Skeletal muscle satellite cell (primary cell): ENCODE data around the genes DZIP1, DNAJC3 and FARP1.

DNA sequence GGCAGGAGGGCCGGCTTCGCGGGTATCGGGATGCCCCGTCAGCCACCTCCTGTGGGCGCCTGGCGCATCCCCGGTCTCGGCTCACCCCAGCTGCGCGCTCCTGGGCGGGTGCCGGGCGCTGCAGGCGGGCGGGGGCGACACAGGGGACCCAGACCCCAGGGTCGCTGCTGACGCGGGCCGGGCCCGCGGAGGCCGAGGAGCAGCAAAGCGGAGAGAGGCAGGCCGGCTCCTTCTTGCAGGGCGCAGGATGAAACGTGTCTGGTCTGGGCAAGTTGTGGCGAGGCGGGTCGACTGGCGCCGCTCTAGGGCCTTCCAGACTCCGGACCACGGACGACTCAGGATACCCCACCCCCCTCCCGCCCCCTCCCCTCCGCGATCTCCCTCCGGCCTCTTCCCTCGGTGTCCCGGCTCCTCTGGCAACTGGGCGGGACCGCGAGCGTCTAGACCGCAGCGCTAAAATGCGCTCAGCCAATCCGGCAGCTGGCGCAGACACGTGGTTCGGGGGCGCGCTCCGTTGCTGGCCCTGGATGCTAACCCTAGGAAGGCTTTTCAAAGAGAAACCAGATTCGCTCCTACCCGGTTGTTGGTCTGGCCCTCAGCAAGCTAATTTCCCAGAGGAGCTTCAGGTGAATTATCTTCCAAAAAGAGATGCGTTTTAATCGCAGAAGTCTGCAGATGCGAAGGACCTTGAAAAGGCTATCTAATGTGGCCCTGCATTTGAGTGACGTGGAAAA is at the start of gene DZIP1:
DZIP1 (minus strand) TSS at position 415 of the 734 bp plus-strand sequence.
- CAGE, long polyA plus RNA, result no peak

DNA sequence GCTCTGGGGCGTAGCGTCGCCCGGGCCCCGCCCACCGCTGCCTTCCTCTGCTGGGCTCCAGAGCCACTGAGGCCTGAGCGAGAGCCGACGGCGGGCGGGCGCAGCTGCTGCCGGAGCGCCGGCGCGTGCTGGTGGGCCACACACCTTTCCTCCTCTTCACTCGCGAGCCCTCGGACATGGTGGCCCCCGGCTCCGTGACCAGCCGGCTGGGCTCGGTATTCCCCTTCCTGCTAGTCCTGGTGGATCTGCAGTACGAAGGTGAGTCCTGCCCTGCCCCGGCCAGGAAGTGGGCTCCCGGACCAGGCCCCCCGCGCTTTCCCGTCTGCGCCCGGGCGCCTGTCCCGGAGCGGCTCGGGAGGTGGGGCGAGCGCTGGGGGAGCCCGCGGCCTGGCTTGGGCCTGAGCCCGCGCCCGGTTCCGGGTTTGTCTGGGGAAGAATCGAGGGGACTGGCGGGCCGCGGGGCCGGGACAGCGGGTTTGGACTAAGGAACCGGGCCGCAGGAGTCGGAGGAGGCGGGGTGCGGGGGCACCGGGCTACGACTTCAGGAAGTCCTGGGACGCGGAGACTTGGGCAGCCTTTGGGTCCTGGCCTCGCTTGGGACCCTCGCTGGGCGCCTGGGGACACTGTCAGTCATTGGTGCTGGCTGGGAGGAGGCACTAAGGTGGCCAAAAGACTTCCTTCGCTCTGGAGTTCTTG is at the start of gene DNAJC3:
DNAJC3 (plus strand) TSS at position 60 of the 696 bp plus-strand sequence.
- CAGE, long polyA plus RNA, result no peak

GRCh38 chr13:95746847-95747810 is 70.2 kb downstream of the DNAJC3 start:
- CAGE, long polyA plus RNA, result no peak

GRCh38 chr13:96091007-96091861 is 1.3 kb downstream of the HS6ST3 start:
- CAGE, long polyA plus RNA, result no peak

DNA sequence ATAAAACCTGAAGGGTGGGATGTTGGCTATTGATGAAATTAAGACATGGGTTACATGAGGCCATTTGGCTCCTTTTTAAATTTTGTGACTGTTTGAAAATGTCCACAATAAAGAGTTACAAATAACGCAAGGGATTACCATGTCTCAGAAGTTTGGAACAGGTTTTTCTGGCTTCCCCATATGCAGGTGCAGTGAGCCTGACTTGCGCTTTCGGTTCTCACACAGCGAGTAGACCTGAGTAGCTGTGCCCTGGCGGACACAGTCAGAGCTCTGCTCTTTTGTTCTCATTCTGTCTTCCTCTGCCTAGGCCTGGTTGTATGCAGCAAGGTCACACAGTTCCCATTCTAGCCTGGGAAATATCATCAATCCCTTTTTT is 10.4 kb downstream of the OXGR1 start:
- CAGE, long polyA plus RNA, result no peak

DNA sequence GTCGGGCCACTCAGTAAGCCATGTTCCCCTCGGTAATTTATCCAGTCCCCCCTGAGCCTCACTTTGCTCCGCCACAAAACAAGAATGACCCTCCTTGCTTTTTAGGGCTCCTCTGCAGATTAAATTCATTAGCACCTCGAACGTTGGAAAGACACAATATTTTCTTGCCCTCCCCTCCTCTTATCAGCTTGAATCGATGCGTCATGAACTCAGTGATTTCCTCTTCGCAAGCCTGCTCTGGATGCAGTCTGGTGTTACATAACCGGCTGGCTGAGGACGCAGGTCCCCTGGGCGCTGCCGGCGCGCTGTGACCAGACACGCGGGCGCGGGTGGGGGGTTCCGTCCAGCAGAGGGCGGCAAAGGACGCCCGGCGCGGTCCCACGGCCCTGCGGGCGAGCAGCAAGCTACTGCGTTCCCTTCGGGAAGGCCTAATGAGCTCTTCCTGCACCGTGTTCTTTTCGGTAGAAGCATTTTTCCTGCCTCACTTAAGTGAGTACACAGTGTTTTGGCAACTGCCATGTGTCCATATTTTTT is 112.3 kb upstream of the MBNL2 start:
- CAGE, long polyA plus RNA, result no peak

GRCh38 chr13:97233344-97234053 is 11.4 kb downstream of the MBNL2 start:
- CAGE, long polyA plus RNA, result no peak

- CAGE, long polyA plus RNA, result no peak
Observed at GRCh38 chr13:97267328-97268113, 45.4 kb downstream of the MBNL2 start.

GRCh38 chr13:97278545-97279573 is 56.7 kb downstream of the MBNL2 start:
- CAGE, long polyA plus RNA, result no peak

GRCh38 chr13:97344663-97344988 is 89.3 kb upstream of the RAP2A start:
- CAGE, long polyA plus RNA, result no peak

DNA sequence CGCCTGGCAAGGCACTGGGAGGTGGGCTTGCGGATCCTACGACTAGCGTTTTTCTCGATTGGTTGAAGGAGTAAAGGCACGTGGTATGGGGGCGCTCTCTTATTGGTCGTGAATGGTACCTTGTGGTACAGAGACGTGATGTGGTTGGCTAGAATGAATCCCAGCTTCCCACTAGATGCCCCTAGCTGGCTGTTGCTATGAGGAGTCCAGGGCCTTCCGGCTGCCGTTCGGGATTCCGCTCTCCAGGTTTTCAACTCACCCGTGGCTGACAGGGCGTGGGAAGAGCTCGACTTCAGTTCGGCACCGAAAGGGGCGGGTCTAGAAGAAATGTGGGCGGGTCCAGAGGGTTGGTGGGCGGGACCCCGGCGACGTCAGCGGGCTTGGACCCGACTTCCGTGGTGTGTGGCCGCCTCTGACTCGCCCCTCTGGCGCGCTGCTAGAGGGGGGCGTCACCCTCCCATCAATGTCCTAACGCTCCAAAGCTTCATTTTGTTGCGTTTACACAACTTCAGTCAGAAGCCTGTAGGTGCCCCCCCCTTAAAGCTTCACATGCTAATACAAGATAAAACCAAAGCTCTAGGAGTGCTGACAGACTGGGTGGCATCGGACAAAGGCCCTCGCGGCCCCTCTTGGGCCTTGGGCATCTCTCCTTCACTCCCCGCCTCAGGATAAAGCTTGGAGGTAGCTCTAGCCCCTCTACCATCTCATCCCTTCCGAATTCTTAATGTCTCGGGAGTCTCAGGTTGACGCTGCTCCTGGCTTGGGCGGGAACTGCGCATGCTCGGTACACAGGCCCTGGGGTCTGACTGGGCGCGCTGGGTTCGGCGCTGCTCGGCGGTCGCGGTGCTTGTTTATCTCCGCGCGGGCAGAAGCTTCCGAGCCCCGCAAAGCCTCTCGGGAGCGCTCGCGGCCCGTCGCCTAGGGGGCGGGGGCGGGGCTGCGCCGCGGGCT is 619 bp upstream of the RAP2A start:
- CAGE, long polyA plus RNA, result no peak

- CAGE, long polyA plus RNA, result no peak
Observed at GRCh38 chr13:97434268-97435427, 679 bp downstream of the RAP2A start.

DNA sequence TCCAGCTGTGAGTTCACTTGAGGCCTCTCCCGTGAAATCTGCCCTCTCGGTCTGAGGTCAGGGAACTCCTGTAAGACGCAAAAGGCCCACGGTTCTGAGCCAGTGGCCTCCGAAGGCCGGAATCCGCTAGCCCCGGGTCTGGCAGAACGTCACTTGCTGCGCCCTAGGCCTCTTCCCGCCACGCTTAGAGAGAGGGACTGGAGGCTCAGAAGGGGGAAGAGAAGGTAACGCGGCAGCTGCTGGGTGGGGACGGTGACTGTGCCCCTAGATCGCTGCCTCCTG is 884 bp upstream of the FARP1 start:
- CAGE, long polyA plus RNA, result no peak

DNA sequence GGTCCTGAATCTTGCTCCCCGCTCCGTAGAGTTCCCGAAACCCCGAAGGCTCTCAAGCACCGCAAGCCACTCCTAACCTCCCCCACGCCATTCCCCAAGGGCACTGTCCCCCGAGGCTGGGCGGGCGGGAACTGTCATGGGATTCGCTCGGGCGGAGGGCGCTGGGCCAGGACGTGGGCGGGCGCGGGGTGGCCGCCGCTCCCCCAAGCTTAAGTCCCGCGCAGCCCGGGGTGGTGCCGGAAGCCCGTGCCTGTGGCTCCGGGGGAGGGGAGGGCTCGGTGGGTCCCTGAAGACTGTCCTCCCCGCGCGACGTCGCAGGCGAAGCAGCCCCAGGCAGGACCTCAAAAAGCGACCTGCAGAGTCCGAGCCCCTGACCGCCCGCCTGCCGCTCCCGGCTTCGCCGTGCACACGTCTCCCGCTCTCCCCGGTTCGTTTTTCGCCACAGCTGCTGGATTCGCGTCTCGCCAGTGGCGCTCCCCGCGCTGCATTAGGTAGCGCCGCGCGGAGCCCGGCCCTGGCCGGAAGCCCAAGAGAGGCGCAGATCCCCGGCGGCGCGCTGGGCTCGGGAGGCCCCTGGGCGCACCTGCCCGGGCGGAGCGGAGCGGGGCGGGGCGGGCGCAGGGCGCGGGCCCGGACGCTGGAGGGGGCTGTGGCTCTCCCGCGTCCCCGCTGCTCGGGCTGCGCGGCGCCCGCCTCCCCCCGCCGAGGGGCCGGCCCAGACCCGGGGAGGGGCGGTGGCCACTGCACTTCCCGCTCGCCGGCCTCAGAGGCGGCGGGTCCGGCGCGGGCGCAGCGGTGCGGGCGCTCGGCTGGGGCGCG is at the start of gene FARP1:
FARP1 (plus strand) TSS at position 744 of the 819 bp plus-strand sequence.
- CAGE, long polyA plus RNA, result no peak

DNA sequence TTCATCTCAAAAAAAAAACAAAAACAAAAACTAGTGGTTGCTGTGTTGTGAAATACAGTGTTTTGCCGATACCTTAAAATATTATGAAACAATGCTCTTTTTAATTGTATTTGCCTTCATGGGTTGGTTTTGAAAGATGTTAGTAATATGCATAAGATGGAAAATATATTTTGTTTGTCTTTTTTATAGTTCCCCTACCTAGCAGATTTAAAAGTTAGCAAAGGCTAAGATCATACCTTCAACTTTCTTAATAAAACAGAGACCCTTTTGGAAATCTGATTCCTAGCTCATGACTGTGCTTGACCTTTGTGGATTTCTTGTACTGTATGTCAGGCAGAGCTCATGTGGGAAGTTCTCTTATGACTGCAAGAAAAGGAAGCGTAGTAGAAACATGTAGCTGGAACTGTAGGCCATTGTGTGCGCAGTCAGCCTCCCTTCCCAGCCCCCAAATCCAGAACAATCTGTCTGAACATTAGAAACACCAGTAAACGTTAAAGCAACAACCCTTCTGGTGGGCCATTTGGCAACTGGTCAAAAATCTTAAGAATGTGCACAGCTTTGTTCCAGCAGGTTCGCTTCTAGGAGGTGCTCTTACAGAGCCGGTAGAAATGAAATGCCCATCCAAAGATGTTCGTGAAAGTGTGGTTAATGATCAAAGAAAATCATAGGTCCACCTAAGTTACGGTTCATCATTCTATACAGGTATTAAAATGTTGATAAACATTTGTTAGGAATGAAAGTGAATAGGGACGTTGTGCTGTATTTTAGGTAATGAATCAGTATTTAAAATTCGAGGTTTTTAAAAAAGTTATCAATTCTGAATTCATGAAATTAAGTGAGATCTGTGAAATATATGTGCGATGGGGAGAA is 78.7 kb upstream of the RNF113B start:
- CAGE, long polyA plus RNA, result no peak

- CAGE, long polyA plus RNA, result no peak
Observed at GRCh38 chr13:98315503-98315980, 138.5 kb upstream of the RNF113B start.

DNA sequence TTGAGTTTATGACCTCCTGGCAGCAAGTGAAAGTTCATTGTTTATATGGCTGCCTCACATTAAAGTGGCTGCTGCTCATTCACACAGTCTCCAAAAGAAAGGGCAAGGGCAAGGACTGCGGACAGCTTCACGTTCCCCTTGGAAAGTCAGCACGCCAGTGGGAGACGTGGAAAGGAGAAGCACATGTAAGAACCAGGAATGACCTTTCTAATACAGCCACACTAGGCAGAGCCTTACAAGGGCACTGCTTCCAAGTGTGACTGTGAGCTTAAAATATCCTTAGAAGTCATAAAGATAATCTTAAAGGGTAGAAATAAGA is 73.5 kb downstream of the STK24 start:
- CAGE, long polyA plus RNA, result no peak

- CAGE, long polyA plus RNA, result no peak
Observed at GRCh38 chr13:98542816-98543670, 33.9 kb downstream of the STK24 start.

DNA sequence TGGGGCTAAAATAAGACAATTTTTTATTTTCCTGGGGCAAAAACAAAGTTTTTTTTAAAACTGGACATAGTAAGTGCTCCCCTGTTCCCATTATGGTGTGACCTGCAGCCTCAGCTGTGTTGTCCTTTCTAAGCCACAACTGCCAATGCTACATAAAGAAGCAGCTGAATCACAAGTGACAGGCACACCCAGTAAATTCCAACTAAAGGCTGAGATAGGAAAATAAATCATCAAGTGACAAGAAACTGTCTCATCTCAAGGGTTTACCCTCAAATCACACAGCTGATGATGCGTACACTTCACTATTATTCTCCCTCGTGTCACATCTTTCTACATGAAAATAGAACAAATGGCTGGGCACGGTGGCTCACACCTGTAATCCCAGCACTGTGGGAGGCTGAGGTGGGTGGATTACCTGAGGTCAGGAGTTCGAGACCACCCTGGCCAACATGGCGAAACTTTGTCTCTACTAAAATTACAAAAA is 28.6 kb downstream of the STK24 start:
- CAGE, long polyA plus RNA, result no peak

DNA sequence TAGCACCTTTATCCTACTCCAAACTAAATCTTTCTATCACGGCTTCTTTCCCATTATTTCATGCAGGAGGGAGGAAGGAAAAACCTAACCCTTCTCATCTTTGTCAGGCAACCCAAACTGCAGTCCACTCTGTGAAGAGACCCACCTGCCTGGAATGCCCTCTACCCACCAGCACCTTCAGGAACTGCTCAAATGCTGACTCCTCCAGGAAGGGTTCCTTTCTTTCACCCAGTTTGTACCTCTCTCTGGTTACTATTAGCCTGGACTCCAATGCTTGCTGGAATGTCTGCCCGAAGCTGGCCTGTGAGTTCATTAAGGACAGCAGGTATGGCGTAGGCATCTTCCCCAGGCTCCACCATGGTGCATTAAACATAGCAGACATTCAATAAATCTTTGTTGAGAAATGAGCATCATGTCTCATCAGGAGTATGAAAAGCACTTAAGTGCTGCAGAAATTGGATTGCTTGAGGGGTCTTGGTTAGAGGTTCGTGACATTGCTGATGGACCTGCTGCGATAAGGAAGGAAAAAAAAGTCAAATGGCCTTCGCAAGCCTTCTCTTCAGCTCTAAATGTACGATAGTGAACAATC is 25.3 kb downstream of the STK24 start:
- CAGE, long polyA plus RNA, result no peak